Amniotic epithelial cell (primary cell): ENCODE results near the genes DCAF4L1 and COX7B2.

- RRBS: no CpG with 5 or more reads among the region's 45 CpGs
Measured at GRCh38 chr4:41643979-41644960, 104.3 kb downstream of the PHOX2B start.

- RRBS: no CpG with 5 or more reads among the region's 11 CpGs
Measured at GRCh38 chr4:41933894-41934479, 1.2 kb upstream of the TMEM33 start.

DNA sequence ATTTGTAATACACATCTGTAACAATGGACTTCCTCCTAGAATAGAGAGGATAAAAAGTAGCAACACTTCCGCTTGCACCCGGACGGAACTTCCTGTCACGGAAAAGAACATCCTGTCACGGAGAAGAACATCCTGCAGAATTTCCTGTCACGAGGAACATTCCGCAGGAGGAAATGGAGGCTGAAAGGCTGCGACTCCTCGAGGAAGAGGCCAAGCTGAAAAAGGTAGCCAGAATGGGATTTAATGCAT, at the start of gene DCAF4L1:
Gene DCAF4L1 (plus strand): TSS at position 137 of the 249 bp plus-strand sequence.
- RRBS: no CpG with 5 or more reads among the region's 9 CpGs

GRCh38 chr4:44765023-44765258, 38.6 kb upstream of the GNPDA2 start:
- RRBS: no CpG with 5 or more reads among the region's 2 CpGs

- RRBS: no CpG with 5 or more reads among the region's 12 CpGs
Measured at GRCh38 chr4:46909132-46909481, at the start of gene COX7B2. Gene COX7B2, minus strand, starts transcription at chr4:46909245.

DNA sequence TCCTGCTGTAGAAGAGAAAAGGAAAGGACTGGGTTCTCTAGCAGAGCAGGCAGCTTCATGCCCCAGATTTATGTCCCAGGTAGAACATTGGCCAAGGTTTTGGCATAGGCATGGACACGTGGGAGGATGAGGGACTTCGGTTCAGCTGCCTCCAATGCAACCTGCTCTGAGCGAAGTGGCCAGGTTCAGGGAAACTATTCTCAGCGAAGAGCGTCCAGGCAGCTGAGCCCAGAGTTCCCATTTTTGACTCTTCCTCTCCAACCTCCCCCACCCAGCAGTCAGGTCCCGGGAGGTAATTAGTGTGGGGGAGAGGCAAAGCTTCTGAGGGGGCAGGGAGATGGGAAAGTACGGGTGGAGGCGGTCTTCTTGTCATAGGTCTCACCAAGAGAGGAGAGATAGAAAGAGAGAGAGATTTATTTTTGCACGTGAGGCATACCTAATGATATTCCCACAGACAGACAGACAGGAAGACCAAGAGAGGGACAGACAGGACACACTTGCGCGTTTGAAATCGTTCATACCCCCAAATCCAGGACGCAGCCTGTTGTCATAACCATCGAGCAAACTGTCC, 989 bp downstream of the GABRA4 start:
- RRBS: no CpG with 5 or more reads among the region's 14 CpGs

GRCh38 chr4:47032120-47032545, 766 bp downstream of the GABRB1 start:
- RRBS: 1% methylated on average over 10 of the region's 21 CpGs

DNA sequence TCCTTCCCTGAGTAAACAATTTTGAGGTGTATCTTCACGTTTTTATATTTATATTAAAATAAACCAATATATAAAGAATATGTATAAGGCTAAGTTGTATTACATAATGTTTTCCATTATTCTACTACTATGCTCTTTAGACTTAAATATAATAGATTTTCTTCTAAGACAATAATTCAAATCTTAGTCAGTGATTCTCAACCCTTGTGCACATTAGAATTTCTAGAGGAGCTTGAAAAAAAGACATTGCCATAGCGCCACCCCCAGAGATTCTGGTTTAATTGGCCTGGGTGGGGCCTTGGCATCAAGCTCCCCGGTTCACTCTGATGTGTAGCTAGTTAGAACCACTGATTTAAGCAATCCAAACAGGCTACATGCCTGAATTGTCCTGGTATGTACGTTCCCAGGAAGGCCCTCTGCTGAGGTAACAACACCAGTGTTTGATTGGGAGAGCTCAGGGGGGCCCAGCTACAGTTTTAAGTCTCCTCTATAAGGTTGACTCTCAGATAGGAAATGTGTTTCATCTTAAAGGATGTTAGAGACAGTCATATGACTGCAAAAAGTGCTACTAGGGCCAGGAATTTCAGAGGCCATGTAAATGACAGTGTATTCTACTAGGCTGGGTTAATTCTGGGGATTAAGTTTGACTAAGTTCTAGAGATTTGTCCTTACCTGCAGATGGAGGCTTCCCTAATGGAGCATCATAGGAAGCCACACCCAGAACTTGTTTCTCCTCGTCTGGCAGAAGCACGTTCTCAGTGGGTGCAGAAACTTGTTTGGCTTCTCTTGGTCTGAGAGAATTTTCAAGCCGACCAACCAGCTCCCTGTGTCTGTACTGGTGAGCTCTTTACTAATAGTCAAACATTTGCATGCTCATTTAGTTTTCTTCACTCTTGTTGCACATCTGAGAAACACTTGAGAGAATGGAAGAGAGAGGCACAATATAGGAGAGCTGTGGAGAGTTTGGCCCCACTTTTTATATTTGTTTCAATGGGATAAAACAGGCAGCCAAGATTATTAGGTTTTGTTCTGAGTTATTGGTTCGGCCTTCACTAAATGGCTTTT, 1.1 kb upstream of the ATP10D start:
- RRBS: no CpG with 5 or more reads among the region's 8 CpGs

GRCh38 chr4:47836420-47837347, 1.2 kb downstream of the CORIN start:
- RRBS: 7% methylated on average over 13 of the region's 53 CpGs

GRCh38 chr4:48019241-48019832, 2.8 kb downstream of the NIPAL1 start:
- RRBS: no CpG with 5 or more reads among the region's 1 CpG

- RRBS: no CpG with 5 or more reads among the region's 5 CpGs
Measured at GRCh38 chr4:48150082-48150817, 16.2 kb upstream of the TXK start.

- RRBS: no CpG with 5 or more reads among the region's 3 CpGs
Measured at GRCh38 chr4:48193473-48194008, 59.5 kb upstream of the TXK start.

- RRBS: no CpG with 5 or more reads among the region's 1 CpG
Measured at GRCh38 chr4:48389745-48390073, 48.4 kb downstream of the SLAIN2 start.

DNA sequence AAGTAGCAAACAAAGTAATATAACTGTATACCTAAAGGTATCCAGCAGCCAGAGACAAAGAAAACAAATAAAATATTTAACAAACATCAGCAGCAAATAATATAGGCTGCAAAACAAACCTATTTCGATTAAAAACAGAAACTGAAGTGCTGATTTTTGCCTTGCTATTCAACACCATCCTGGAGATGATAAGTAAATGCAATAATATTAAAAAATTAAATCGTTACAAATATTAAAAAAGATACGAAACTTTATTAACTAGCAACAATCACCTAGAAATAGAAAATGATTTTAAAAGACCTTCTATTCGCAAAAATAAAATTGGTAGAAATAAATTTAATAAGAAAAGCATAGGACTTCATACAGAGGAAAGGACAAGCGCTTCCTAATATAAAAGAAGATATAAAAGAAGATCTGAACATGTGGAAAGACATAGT, 136.6 kb downstream of the FRYL start:
- RRBS: no CpG with 5 or more reads among the region's 5 CpGs

- RRBS: no CpG with 5 or more reads among the region's 4 CpGs
Measured at GRCh38 chr4:49030573-49031936, 45.0 kb downstream of the CWH43 start.

DNA sequence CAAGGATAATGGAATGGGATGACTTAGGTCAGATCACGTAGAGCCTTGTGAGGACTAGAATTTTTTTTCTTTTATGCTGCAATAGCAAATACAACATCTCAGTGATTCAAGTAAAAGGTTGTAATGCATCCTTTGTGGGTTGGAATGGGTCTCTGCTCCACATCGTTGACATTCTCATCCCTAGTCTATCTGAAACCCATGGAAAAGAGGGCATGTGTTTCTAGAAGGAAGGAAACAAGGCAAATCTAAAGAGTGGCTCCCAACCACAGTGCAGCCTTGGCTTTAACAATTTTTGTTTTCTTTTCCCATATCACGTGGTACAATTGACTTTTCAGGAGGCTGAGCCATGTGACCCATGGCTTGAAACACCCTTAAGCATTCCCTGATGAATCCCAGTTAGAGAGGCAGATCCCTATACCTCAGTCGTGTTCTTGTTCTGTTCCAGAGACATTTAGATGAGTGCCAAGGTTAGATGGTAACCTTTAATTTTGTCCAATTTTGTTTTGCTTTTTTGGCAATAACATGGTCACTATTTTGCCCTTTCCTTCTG, 12.8 kb downstream of the DCUN1D4 start:
- RRBS: no CpG with 5 or more reads among the region's 4 CpGs

GRCh38 chr4:51895303-51895617, 52.3 kb downstream of the DCUN1D4 start:
- RRBS: no CpG with 5 or more reads among the region's 2 CpGs

- RRBS: no CpG with 5 or more reads among the region's 1 CpG
Measured at GRCh38 chr4:52017865-52018078, 2.4 kb downstream of the LRRC66 start.

- RRBS: no CpG with 5 or more reads among the region's 12 CpGs
Measured at GRCh38 chr4:52052302-52052760, 1.2 kb downstream of the SPATA18 start.

- RRBS: no CpG with 5 or more reads among the region's 9 CpGs
Measured at GRCh38 chr4:52716016-52717176, 34.8 kb downstream of the ERVMER34-1 start.